Left lobe of liver (tissue), 1 donor: ENCODE measurements around the genes BSX, GRAMD1B, OR6X1, OR6M1 and OR8D4.

GRCh38 chr11:122440842-122441175 is 214.7 kb upstream of the UBASH3B start:
- PRO-cap = no peak

DNA sequence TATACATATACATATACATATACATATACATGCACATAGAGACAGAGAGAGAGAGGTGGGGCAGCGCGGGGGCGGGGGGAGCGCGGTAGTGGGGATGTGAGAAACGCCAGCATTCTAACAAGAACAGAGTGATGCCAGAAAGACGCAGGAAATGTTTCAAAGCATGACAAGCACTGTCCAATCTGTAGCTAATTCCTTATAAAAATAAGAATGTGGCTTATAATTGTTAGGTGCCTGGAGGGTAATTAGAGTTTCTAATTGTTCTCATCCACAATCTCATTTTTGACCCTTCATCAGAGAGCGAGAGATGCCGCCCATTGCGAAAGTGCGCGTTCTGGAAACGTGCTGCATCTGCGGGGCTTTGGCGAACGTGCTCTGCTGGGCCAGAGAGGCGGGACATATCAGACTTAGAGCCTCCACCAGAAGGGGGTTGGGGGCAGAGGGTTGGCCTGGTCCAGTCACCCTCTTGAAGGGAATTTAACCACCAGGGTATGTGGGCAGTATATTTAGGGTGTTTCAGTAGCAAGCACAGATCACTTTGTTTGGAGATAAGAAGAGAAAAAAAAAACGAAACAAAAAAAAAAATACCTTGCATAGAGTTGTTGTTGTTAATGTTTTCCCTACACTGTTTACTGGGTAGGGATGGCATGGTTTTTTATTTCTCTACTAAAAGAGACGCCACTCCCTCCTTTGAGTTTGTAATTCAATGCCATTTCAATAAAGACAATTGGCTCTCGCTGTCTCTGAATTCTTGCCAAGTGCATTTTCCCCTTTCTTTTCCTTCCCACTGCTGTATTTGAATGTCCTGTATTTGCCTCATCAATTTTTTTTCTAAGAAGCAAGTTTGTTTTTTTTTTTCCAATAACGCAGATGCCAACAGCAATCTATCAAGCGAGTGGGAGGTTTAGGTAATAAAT is 214.1 kb upstream of the UBASH3B start:
- PRO-cap = bidirectional peak, plus-strand start at position 422 of the sequence, minus-strand start at position 377 of the sequence

DNA sequence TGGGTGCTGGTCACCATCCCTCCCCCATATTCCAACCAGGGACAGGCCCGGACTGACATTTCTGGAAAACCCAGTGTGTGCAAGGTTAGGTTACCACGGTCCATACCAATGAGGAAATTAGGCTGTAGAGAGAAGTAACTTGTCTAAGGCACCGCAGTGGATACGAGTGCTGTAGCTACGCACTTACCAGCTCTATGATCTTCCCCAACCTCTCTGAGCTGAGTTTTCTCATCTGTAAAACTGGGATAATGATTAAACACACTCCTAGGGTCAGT is 1.3 kb upstream of the UBASH3B start:
- PRO-cap = no peak

DNA sequence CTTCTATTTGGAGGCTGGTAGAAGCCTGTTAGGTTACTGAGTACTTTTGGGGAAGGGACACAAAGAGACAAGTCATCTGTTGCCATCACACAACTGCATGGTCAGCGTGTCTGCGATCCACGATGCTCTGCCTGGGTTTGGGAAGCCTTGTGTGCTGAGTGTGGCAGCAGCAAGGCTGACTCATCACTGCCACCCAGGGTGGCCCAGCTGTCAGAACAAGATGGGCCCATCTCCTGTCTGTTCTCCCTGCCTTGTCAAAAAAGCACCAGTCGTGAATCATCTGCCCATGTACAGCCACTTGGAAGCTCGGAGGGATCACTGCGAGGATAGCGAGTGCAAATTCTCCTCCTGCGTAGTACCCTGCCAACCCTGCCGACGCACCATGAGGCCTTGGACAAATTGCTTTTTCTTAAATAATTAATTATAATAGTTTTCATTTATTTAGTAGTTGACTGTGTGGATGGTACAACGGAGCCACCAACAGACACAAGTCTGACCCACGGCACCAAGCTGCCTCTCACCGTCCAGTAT is 26.3 kb downstream of the UBASH3B start:
- PRO-cap = no peak

GRCh38 chr11:122690773-122691859 is 35.6 kb downstream of the UBASH3B start:
- PRO-cap = no peak

DNA sequence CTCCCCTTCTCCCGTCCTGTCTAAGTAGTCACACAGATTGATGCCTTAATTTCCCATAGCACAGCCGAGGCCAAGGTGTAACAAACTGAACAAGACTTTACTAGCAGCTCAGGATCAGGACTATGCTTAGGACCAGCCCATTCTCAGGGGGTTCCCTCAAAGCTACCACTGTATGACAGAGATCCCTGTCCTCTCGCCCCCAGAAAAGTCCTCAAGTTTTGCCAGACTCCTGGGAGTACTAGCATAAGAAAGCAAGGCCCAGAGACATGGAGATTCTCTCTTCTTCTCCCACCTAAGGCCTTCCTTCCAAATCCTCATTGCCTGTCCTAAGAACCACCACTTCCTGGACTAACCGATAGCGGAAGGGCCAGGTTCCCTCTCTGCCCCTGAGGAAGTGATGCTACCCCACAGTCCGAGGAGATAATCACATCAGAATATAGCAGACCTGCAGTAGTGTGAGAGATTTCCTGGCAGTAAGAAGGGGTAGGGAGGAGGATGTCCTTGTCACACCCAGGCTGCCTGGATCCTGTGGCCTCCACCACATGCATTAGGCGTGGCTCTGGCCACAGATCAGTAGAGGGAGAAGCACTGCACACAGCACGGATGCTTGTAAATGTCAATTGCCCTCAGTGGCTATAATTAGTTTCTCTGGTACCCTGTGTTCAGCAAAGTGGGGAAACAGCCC is 61.6 kb downstream of the UBASH3B start:
- PRO-cap = no peak

- PRO-cap = bidirectional peak, plus-strand start at chr11:122744250, minus-strand start at chr11:122744083
Measured at GRCh38 chr11:122743887-122744462, 88.5 kb downstream of the UBASH3B start.

- PRO-cap = no peak
Measured at GRCh38 chr11:122776260-122777054, 61.8 kb upstream of the CRTAM start.

DNA sequence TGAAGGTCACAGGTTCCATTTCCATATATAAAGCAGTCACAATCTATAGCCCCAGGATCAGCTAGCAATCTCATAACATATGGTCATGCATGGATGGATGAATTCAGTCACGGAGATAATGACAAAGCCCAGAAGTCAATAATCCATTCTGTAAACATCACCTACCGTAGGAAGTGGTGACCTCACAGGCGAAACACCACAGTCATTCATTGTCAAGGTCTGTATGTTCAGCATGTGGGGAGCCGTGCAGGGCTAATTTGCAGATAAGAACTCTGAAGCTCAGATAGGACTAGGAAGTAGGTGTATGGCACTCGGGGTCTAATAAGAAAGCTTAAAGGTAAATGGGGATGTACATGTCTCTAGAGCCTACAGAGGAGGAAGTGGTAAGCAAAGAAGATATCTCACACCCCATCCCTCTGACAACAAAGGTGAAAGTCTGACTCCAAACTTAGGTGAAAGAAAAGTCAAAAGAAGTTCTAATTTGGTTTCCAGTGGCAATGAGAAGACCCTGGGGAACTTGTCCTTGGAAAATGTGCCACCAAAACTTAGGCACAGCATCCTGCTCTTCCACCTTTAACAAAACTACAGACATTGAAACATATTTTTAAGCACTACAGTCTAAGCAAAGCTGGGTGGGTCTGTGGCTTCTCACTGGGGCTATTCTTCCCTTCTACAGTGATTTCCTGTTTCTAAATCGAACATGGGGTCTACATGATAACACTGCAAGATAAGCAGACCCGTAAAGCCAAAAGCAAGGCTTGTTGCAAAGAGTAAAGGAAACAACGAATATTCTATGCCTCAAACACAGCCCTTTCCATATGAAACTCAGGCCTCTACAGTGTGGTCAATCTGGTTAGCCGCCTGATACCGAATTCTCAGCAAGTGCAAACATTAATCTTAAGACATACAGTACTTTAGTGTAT is 5.2 kb downstream of the CRTAM start:
- PRO-cap = no peak

GRCh38 chr11:122981556-122982242 is at the start of gene BSX:
BSX (minus strand) TSS chr11:122981834.
- PRO-cap = no peak

DNA sequence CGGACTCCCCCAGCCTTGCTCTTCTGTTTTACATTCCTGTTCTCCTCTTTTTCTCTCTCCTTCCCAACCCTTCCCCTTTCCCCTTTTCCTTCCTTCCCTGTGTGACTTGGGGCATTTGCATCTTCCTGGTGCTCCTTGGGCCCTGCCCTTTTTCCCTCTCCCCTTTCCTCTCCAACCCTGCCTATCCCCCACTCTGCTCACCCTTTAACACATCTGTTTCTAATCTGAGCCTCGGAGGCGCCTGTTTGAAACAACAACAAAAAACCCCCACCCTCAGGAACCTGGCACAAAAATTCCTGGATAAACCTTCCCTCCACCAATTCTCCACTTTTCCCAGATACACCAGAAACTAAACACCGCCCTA is 766 bp downstream of the CLMP start:
- PRO-cap = no peak

GRCh38 chr11:123261407-123261986 is 66.4 kb upstream of the CLMP start:
- PRO-cap = no peak

DNA sequence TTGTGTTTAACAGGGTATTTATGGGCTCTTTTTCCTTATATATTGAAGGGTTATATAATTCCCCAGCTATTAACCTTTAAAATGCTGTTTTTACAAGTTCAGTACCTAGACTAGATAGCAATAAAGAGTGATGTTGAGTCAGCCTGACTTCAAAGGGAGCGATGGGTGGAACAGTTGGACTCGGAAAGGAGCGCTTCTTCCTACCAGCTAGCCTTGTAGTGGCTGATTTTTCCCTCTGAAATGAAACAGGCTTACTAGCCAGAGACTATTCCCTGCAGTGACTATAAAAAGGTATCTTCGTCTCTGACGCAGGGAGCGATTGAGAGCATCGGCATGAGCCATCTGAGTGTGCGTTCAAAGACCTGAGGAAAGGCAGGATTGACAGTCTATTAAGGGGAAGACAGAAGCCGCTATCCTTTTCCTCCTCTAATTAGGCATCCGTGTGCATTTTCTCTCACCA is 66.0 kb upstream of the GRAMD1B start:
- PRO-cap = no peak

DNA sequence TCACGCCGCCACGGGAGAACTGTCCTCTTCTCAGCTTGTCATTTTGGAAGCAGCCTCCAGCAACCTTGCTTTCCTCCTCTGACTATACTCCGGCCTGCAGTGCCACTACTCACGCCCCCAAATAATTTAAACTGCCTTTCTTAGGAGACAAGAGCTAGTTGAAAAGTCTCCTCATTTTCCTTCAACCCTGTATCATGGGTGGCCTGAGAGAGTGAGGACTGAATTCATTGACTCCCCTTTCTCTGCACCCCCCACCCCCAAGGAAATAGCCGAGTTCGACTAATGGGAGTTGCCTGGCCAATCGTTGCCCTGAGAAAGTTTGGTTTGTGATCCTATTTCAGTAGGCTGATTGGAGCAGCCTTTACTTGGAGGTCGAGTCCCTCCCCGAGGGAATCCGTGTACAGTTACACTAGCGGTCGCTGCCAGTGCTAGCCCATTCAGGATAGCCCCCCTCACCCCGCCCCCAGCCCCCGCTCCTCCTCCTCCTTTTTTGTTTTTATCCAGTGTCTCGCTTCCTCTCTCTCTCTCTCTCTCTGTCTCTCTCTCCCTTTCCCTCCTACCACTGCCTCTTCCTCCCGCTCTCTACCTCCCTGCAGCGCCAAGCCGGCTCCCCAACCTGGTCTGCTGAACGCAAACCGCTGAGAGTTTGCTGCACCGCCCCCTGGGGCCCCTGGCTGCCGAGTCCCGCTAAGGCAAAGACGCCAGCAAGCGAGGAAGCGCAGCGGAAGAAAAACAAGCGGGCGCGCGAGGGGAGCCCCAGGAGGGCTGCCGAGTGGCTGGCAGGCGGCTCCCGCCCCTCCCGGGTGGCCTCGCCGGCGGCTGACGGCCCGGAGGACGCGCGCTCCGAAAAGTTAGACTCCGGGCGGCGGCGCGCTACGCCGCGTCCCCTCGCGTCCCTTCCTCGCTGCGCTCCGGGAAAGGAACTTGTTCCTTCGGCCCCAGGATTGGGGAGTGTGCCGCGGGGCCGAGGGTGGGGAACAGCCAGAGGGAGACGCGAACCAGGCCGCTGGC is at the start of gene GRAMD1B:
TSS of gene GRAMD1B (plus strand) at position 524 of the 1,011 bp plus-strand sequence.
- PRO-cap = no peak

- PRO-cap = no peak
Measured at GRCh38 chr11:123510506-123511599, 80.8 kb downstream of the GRAMD1B start.

DNA sequence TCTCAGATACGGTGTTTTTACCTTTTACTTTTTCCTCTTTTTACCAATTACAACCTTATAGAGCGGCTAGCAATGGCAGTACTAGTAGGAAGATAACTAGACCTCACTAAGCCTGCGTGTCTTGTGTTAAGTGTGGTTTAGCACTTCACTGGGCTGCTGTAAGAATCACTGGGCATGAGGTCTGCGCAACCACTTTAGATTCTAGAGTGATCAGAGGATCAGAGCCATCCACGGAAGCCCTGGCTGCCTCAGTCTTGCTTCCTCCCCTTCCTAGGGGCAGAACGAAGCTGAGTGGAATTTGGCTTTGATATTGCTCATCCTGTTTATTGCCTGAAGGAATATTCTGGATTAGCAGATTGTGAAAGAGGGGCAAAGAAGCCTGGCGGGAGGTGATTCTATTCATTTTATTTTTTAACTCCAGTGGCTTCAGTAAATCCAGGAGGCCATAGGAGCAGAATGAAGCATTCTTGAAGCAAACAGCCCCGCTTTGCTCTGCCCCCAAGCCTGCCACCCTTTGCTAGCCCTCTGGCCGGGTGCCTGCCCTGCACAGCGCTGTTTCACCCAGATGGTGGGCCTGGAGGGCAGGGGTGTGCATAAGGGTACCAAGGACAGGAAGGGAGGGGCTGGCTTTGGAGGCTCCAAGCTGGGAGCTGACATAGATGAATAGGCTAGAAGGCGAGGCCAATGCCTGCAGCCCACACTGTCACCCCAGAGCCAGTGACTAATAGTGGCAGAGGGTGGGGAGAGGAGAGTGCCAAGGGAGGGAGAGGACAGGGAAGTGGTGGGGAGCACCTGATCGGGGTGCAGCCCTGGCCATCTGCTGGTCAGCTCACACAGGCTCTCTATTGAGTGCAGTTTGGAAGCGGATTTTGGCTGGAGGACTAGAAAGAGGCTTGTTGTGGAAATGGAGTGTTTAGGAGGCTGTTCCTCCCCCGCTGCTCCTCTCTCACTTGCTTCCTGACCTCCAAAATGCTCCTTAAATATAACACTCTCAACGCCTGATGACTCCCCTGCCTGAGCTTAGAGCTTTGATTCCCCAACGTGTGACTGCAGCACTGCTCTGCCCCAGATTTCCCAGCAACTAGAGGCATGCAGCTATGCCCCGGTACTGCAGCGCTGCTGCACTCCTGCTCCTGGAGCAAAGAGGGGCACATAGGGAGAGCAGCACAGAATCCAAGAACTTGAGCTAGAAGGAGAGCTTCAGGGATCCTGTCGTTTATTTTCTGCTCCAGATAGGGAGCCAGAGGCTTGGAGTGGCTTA is 88.9 kb downstream of the GRAMD1B start:
- PRO-cap = no peak

DNA sequence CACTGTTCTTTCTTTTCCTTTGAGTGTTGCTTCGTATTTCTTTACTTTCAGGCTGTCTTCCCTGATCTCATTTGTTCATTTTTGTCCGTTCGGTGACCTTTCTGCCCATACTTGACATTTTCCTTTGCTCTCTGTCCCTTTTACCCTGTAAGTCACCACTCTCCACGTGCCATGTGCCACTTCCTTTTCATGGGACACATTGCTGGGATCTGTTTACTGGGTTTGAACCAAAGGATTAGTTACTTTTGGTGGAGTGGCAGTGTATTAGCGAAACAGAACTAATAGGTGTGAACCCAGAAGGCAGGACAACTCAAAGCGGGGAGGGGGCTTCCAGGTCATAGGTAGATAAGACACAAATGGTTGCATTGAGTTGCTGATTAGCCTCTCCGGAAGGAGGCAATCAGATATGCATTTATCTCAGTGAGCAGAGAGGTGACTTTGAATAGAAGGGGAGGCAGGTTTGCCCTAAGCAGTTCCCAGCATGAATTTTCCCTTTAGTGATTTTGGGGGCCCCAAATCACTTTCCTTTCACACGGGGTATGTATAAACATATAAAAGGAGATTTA is 859 bp upstream of the ZNF202 start:
- PRO-cap = no peak

GRCh38 chr11:123754337-123754789 is at the start of gene OR6X1:
OR6X1 (minus strand) TSS chr11:123754518.
- PRO-cap = no peak

GRCh38 chr11:123806250-123806665 is at the start of gene OR6M1:
OR6M1 (minus strand) TSS chr11:123806349.
- PRO-cap = no peak

DNA sequence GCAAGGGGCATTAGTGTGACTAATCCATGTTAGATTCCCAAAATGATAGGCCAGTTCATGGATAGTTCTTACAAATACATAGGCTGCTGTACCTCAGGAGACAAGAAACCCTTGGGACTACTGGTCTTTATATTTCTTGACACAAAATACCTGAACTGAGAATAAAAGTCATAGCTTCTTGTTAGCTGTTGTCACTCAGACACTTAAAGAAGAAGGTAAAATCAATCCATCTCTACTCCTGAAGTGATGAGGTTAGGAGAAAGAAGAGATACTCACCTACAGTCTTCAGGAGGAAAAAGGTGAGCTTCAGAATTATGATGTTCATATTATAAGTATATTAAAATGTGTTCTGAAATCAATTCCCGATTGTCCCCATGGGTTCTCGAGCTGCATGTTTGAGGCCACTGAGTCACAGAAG is at the start of gene OR8D4:
TSS of gene OR8D4 (plus strand) at position 209 of the 418 bp plus-strand sequence.
- PRO-cap = no peak